ENCODE results near the gene SPRY2.

DNA sequence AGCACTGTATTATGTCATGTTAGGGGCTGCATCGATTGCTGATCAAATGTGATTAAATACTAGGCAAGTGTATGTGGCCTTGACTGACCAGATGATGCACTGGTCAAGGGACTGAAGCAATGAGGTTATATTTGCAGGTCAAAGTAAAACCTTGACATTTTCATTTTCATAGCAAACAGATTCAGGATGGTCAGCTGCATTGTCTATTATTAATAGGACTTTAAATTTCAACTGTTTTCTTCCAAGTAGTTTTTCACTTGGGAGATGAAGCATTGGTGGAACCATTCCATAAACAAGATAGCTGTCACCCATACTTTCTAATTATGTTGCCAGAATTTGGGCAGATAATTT lies 43.4 kb downstream of the NDFIP2 start:
- RRBS: no CpG with 5 or more reads among the region's 1 CpG

- RRBS: no CpG with 5 or more reads among the region's 4 CpGs
Measured at GRCh38 chr13:79525619-79526498, 44.9 kb downstream of the NDFIP2 start.

- RRBS: no CpG with 5 or more reads among the region's 3 CpGs
Measured at GRCh38 chr13:79780160-79780581, 299.2 kb downstream of the NDFIP2 start.

DNA sequence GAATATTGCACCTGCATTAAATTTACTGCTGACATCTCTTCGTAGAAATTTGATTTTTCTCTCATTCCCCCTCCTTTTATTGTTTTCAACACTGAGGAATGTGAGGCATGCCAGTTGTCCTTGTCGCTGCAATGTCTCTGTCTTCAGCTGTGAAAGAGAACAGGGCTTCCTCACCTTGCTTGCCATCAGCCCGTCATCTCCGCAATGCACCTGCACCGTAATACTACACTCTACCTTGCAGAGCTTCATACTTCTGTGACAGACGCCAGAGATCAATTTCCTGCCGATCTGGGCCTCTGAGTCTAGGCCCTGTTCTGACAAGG lies 270.7 kb downstream of the SPRY2 start:
- RRBS: no CpG with 5 or more reads among the region's 7 CpGs

DNA sequence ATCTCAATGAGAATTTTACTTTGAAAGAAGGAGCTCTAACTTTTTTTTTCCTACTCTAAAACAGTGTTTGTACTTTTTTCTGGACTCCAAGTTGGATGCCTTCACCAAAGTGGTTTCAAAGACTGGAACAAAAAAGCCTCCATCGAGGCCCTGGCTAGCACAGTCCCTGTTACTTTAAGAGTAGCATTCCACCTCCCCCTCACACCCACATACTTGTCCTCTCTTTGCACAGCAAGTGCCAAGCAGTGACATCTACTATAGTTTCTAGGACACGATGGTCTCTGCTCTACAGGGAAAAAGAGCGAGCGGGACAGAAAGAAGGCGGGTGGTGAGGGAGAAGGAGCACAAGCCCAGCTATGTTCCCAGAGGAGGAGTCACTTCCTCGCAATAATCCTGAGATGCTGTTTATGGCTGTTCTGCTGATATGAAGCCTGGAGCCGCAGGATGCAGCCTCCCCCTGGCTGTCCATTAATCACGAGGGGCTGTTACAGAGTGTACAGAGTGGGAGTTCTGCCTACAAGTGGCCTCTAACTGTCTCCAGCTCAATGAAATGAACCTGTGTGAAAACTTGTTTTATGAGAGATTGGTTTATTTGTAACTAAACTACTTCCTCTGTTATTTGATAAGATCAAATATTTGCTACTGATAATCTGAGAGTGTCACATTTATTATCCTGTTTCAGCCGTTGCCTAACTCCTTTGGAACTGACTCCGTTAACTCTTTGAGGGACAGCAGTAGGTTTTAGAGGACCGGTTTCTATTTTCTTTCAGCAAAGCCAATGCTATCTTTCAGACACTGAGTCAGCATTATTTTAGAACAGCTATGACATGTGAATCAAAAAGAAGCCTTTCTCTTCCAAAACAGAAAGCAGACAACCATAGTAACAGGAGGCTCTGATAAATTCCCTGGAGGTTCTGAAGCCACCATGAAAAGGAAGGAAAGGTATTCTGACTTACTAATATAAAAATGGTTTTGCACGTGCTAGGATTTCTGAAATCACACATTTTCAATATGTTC lies 208.0 kb downstream of the SPRY2 start:
- RRBS: no CpG with 5 or more reads among the region's 12 CpGs

DNA sequence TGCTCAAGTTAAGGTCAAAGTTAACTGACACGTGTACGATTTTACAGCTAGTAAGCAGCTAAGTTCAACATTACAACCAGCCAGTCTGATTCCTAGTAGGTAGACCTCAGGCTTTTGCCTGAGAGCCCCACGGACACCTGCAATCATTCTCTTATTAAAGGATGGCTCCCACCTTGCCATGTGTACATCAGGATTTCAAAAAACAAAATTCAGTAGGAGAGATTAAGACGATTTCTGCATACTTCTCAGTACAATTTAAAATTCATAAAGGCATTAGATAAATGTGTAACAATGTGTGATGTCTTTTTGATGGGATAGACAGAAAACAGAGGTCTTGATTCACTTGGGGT lies 141.7 kb downstream of the SPRY2 start:
- RRBS: no CpG with 5 or more reads among the region's 4 CpGs

- RRBS: no CpG with 5 or more reads among the region's 1 CpG
Measured at GRCh38 chr13:80305838-80306137, 35.1 kb downstream of the SPRY2 start.

- RRBS: 2% methylated on average over 23 of the region's 69 CpGs
Measured at GRCh38 chr13:80340502-80341224, at the start of gene SPRY2. SPRY2 (minus strand) TSS chr13:80341126.

DNA sequence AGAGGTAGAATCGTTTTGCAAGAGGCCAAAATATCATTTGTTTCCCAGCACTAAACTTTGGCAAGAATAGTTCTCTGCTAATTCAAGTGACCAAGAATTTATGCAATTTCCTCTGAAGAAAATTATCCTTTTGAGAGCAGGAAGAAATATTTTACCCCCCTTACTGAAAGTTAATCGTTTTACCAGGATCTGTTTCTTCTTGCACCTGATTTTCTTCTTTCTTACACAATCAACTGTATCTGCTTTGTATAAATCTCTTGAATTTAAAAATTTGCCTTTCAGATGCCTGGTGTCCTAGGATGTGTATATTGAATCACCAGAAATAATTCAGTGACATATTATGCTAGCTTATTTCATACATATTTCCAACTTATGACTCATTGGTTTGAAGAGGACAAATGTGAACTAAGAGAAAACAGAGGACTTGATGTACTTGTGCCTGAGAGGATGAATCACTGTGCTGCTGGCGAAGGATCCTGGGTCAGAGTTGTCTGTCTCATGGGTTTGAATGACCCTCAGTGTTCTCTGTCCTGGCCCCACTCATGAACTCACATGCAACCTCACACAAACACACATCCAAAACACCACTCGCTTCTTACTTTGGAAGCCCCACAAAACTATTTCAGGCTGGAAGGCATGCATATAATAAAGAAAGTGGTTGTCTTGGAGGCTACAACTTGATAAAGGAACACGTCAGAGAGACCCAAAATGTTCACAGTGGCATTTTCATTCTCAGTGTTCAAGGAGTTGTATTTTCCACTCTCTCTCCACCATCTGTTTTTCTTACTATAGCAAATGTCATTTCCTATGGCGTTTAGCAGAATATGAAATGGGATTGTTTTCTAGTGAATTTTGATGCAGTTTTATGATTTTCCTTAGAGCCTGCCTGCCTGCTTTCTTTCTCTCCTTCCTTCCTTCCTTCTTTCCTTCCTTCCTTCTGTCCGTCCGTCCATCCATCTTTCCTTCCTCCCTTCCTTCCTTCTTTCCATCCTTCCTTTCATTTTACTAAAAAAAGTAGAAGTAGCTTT lies 129.0 kb upstream of the SPRY2 start:
- RRBS: no CpG with 5 or more reads among the region's 8 CpGs

- RRBS: no CpG with 5 or more reads among the region's 4 CpGs
Measured at GRCh38 chr13:84649819-84650178, 767.5 kb upstream of the SLITRK1 start.

DNA sequence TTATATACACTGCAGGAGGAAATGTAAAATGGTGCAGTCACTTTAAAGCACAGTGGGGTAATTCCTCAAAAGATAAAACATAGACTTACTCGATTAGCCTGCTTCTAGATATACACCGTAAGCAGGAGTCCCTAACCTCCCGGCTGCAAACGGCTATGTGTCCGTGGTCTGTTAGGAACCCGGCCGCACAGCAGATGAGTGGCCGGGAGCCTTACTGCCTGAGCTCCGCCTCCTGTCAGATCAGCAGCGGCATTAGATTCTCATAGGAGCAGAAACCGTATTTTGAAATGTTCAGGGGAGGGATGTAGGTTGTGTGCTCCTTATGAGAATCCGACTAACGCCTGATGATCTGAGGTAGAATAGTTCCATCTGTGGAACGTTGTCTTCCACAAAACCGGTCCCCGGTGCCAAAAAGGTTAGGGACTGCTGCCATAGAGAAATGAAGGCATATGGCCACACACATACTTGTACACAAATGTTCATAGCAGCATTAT lies 1491.9 kb downstream of the SLITRK5 start:
- RRBS: 83% methylated on average over 3 of the region's 16 CpGs

GRCh38 chr13:92135509-92135874 lies 737.1 kb downstream of the GPC5 start:
- RRBS: no CpG with 5 or more reads among the region's 7 CpGs

GRCh38 chr13:93244025-93244429 lies 17.4 kb downstream of the GPC6 start:
- RRBS: 28% methylated on average over 2 of the region's 8 CpGs

DNA sequence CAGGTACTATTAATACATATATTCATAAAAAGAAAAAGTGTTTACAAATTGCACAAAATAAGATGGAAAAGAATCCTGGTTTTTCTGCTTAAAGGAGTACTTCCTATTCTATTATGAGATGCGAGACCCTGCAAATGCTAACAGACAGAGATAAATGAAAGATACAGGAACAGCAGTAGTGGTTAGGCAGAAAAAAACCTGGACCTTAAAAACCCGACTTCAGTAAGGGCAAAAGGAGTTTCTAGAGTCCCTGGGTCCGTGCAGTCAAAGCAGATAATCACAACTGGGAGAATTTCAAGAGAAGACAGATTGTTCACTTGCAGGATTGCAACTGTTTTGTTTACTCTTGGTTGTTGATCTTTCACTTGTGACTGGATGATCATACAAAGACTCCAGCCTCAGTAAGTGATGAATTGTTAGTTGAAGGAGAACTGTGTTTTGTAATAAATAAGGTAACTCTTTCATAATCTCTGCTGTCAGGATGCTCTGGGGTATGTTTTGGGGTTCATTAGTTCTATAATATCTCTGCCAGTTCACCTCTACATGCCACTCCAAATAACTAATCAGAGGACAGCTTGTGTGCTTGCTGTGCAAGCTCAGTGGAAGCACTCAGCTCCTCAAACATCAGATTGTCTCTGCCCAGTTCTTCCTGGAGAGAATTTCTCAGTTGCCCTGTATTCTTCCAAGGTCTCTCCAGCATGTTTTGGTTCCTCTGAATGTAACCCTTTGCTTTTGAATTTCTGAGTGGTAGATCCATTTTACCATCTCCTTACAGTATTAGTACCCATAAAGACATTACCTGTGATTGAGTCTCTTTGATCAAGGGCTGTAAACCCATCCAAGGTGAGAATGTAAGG lies 135.2 kb downstream of the GPC6 start:
- RRBS: no CpG with 5 or more reads among the region's 3 CpGs

DNA sequence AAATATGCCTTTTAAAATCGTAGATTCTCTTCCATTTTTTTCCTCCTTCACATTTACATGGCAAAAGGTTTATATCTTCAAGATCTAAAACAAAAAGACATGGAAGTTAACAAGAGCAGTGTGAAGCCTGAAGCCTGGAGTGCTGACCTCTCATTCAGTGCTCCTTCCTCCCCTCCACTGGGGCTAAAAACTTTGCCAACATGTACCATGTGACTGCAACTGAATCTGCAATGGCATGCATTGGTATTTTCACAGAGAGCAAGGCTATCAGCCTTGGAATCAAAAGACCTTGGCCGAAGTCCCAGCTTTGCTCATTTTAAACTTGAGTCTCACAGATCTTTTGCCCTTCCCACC lies 325.2 kb downstream of the DCT start:
- RRBS: no CpG with 5 or more reads among the region's 2 CpGs

- RRBS: no CpG with 5 or more reads among the region's 5 CpGs
Measured at GRCh38 chr13:95300231-95300482, 1.1 kb downstream of the ABCC4 start.

- RRBS: no CpG with 5 or more reads among the region's 2 CpGs
Measured at GRCh38 chr13:95554434-95554881, 1.9 kb downstream of the CLDN10 start.

DNA sequence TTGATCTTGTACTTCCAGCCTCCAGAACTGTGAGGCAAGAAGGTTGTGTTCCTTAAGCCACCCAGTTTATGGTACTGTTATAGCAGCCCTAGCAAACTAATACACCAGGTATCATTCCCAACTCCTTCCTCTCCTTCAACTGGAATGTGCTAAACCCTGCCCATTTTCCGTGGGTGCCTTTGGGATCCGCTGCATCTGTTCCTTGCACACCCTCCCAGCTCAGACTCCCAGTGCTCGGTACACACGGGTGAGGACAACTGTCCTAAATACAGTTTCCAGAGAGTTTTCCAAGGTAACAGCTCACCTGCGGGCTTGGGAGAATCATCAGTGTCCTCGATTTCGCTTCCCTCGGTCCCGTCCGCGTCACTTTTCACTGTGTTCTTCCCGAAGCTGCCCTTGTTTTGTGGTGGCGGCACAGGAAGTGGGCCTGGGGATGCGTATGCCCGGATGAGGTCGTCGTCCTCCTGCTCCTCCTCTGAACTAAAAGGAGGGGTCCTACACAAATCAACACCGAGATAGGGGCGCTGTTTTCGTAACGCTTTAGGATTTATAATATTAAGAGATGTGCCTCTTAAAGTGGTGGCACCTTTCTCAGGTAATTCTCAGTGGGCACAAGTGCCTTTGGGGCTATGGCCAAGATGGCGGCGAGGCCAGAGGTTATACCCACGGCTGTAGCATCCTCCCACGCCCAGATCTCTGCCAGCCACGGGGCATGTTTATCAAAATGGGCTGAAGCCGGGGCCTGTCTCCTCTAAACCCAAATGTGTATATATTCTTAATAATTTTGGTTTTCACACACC lies 34.9 kb downstream of the CLDN10 start:
- RRBS: no CpG with 5 or more reads among the region's 27 CpGs

- RRBS: no CpG with 5 or more reads among the region's 2 CpGs
Measured at GRCh38 chr13:95740785-95741079, 63.8 kb downstream of the DNAJC3 start.

DNA sequence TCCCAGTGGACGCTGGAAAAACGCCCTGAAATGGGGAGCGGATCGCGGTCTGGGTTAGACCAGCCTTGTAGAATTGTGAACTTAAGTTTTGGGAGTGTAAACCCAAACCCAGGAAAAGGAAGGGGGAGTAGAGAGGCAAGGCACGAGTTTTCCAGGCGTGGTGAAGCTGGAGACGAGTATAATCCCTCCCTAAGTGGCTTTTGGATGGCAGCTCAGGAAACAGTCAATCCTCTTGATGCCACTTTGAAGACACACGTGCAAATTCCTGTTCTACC lies 1.9 kb downstream of the HS6ST3 start:
- RRBS: no CpG with 5 or more reads among the region's 9 CpGs

All from AG04449 (cell line).